Non-pigmented ciliary epithelial cell (primary cell): ENCODE measurements around the genes FBXL19, ZNF668, PRSS36, ARMC5 and RUSF1.

DNA sequence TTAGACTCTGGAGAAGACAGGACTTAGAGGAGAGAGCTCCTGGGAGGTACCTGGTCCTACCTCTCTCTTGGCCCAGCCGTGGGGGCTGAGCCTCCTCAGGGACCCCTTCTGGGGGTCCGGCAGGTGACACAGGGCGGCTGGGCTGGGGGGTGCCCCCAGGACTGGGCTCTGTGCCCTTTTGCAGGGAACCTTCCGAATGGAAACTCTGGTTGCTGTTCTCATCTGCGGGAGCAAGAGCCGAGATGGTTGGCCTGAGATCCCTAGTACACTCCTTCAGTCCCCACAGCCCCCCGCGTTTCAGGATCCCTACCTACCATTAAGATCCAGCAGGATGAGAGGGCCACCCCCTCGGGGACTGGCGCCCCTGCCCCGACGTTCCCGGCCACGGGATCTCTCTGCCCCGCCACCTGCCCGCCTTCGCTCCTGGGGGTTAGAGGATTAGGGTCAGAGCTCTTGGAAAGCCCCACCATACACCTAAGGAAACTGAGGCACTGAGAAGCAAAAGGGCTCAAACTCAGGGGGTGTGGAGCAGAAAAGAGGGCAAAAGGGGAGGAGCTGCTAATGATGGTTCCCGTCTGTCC, 1.3 kb downstream of the BCL7C start:
- RRBS, result no CpG with 5 or more reads among the region's 18 CpGs

DNA sequence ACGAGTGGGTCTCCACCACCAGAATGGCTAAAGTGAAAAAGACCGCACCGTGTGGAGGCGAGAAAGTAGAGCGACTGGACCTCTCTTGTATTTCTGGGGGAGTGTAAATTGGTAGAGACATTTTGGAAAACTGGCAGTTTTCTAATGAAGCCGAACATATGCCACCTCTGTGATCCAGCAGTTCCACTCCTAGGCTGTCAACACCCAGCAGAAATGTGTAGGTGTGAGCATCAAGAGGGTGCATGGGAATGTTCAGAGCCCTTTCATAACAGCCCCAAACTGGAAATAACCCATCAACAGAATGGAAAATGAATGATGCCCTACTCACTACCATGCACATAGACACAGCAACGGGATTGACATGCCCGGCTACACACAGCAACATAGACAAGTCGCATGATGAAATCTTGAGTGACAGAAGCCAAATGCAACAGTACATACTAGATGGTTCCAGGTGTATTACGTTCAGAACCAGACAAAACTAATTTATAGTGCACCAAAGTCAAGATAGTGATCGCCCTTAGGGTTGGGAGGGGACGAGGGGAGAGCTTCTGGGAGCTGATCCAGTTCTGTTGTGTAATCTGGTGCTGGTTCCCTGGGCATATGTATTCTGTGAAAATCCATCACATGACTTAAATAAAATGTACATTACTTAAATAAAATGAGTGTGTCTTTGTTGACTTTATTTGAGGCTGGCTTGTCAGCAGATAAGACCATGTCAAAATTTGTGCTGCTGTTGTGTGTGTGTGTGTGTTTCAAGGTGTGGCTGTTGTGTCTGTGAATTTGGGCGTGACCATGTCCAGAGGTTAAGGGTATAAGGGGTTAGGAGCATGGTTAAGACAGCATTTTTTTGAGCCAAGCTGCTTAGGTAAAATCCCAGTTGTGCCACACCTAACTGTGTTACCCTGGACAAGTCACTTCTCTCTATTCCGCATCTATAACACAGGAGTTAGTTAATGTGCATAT, 965 bp upstream of the BCL7C start:
- RRBS, result no CpG with 5 or more reads among the region's 14 CpGs

GRCh38 chr16:30923483-30923760, at the start of gene FBXL19:
TSS of gene FBXL19 (plus strand) at chr16:30923572.
- RRBS, result no CpG with 5 or more reads among the region's 7 CpGs

- RRBS, result 83% methylated on average over 6 of the region's 18 CpGs
Measured at GRCh38 chr16:30930376-30930587, 6.9 kb downstream of the FBXL19 start.

- RRBS, result 3% methylated on average over 17 of the region's 54 CpGs
Measured at GRCh38 chr16:30947783-30948902, 725 bp upstream of the ORAI3 start.

- RRBS, result under 1% methylated on average over 35 of the region's 61 CpGs
Measured at GRCh38 chr16:31073590-31074551, at the start of gene ZNF668. TSS of gene ZNF668 (minus strand) at chr16:31074240.

DNA sequence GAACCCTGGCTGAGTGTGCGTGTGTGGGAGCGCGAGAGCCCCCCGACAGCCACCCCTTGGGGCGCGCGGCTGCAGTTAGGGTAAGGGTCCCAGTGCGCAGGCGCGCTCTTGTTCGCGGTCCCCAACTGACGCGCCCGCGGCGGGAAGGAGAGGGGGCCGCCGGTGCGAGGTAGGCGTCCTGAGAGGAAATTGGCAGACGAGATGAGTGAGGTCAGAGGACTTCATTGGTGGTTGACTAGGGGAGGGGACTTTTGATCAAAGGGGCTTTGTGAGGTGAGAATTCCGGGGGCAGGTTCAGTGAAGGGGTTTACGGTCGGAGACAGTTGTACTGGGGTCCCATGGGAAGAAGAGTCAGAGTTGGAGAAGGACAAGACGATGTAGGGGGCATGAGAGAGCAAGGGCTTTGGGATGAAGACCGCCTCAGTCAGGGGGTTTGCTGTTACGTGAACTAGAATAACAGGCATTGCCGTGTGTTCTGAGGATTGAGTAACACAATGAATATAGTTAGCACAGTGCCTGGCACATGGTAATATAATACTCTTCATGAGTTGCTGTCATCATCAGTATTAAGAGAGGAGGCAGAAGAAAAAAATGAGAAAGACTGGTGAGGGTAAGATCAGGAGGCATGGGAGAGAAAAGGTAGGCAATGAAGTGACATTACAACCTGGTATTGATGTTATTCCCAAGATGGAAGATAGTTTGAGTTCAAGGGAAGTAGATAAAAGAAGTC, 495 bp downstream of the ZNF646 start:
- RRBS, result no CpG with 5 or more reads among the region's 29 CpGs

DNA sequence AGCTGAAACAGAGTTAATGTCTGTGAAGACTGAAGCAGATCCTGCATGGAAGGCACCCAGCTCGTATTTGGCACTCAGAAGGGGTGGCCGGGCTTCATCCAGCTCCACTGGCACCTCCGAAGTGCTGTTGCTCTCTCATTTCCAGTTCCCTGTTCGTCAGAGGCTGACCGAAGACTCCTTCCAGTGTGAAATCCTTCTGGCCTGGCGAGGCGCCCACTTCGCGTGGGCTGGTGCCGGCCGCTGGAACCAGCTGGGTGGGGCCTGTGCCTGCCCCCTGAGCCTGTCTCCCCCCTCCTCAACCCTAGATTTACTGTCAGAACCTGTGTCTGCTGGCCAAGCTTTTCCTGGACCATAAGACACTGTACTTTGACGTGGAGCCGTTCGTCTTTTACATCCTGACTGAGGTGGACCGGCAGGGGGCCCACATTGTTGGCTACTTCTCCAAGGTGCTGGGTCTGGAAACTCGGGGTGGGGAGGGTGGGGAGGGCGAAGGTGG, 5.8 kb downstream of the PRSS8 start:
- RRBS, result no CpG with 5 or more reads among the region's 17 CpGs

GRCh38 chr16:31142361-31143011, 7.0 kb upstream of the PRSS8 start:
- RRBS, result 2% methylated on average over 7 of the region's 78 CpGs

DNA sequence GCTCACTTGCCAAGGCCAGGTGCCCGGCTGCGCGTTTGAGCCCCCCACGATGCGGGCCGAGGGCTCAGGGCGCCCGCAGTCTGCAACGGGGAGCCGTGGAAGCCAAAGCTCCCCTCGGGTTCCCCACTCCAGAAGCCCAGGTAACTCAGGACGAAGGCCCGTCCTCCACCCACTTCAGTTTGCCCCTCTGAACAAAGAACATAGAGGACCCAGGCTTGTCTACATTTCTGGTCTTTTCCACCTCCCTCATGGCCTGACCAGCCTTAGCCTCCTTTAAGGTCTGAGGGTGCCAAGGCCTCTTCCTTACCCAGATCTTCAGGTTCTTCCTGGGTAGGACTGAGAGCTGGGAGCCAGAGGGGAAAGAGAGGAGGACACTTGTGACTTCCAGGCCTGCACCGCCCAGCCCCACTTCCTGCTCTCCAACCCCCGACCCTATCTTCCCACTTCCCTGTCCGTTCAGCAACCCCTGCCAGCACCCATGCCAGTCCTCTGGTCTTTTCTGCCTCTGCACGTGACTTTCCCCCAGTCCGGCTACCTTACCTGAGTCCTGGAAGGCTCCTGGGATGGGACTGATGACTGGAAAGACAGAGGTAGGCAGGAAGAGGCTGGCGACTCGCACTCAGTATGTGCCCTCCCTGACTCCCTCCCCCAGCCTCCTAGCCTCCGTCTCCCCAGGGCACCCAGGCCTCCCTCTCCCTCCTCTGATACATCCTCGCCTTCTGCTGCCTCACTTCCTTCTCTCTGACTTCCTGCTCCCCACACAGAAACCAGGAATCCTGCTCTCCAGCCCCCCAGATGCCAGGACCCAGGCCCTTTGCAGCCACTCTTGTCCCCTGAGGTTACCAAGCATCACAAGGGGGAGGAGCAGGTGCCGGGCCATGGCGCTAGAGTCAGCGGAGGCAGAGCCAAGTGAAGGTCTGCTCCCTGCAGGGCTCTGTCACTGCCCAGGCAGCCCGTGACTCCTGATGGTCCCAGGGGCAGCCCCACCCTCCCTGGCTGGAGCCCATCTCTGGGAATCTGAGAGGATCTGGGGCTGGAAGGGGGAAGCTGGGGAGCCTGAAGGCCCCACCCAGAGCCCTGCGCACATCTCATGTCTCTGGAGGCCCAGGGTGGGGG, at the start of gene PRSS36:
TSS of gene PRSS36 (minus strand) at position 911 of the 1,116 bp plus-strand sequence.
- RRBS, result no CpG with 5 or more reads among the region's 27 CpGs

DNA sequence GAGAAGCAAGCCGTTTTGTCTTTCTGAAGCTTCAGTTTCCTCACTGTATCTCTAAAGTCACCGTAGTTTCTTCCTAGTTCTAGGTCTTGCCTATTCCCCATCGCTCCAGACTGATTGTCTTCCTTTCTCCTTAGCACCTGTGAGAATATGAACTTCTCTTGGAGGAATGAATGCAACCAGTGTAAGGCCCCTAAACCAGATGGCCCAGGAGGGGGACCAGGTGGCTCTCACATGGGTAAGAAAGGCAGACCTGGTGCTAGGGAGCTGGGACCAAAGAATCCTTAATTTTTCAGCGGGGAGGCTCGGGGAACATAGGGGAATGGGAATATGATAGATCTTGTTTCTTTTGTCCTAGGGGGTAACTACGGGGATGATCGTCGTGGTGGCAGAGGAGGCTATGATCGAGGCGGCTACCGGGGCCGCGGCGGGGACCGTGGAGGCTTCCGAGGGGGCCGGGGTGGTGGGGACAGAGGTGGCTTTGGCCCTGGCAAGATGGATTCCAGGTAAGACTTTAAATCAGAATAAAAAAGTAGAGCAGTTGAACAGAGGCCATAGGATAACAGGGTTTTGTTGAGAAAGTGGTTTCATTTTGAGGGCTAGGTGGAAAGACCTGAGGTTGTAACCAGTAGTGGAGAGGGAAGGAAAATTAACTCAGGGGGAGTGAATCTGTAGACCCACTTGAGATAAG, 10.8 kb downstream of the FUS start:
- RRBS, result 93% methylated on average over 7 of the region's 17 CpGs

- RRBS, result no CpG with 5 or more reads among the region's 11 CpGs
Measured at GRCh38 chr16:31200326-31200798, 2.2 kb downstream of the PYCARD start.

- RRBS, result no CpG with 5 or more reads among the region's 7 CpGs
Measured at GRCh38 chr16:31253510-31254002, 6.2 kb upstream of the ITGAM start.

DNA sequence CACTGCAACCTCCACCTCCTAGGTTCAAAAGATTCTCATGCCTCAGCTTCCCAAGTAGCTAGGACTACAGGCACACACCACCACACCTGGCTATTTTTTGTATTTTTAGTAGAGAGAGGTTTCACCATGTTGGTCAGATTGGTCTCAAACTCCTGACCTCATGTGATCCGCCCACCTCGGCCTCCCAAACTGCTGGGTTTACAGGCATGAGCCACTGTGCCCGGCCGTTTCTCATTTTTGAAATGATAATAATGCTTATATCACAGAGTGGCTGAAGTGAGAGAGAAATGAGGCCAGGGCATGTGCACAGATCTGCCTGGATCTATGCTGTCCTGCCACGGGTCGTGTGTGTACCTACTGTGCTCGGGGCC, 3.0 kb downstream of the COX6A2 start:
- RRBS, result no CpG with 5 or more reads among the region's 7 CpGs

- RRBS, result no CpG with 5 or more reads among the region's 21 CpGs
Measured at GRCh38 chr16:31457747-31458402, 1.4 kb upstream of the ARMC5 start.

DNA sequence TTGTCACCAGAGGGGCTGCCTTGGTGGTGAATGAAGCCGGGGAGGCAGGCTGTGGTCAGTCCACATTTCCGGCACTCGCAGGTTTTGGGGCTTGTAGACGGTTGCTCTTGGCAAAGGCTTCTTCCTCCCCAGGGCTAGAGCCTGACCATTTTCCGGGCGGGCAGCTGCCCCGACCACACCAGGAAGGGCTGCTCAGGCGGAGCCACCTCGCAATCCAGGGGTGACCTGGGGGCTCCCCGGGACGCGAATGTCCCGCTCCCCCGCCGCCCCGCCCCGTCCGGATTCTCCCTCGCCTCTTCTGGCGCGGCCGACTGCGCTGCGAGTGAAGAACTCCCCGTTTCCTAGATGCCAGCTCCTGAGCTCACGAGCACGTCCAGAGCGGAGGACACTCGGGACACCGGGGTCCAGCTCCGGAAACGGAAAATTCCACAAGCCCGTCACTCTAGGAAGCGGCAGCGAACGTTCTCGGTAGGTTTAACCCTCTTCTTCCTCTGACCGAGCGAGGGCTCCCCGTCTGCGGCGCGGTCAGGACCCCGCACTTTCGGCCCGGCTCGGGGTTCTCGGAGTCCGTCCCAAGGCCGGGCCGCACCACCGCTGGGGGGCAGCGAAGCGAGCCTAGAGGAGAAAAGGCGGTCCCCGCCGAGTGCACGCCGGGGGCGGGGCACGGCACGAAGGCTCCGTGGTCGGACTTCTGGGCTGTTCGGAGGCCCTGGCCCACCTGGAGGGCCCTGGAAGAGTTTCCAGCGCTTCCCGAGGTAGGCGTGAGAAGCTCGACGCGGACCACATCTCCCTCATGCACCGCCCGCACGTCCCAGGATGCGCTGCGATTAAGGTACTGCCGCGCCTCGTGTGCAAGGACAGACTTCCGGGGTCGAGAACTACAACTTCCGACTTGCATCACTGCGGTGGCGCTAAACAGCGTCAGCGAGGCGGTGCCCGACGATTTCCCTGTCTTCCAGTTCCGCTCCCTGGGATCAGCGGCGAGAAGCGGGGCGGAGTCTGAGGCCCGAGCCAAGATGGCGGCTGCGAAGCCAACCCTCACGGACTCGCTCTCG, at the start of gene ARMC5:
TSS of gene ARMC5 (plus strand) at position 993 of the 1,055 bp plus-strand sequence.
- RRBS, result 1% methylated on average over 32 of the region's 100 CpGs

GRCh38 chr16:31507665-31508720, at the start of gene RUSF1:
TSS of gene RUSF1 (minus strand) at chr16:31508391.
- RRBS, result 2% methylated on average over 24 of the region's 77 CpGs

GRCh38 chr16:31712134-31712348, 1.0 kb upstream of the KRBOX5 start:
- RRBS, result no CpG with 5 or more reads among the region's 2 CpGs

DNA sequence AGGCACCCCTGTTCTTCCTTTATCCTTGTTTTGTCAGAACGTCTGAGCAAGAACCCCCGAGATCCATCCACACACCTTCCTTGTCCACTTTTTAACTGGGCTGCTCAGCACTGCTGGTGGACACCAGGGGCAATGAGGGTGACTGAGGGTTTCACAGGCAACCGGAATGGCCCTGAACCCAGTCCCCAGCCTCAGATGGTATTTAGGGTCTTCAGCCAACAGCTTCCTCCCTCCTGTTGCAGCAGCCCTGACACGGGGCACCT, 1692.1 kb downstream of the TP53TG3F start:
- RRBS, result no CpG with 5 or more reads among the region's 4 CpGs

DNA sequence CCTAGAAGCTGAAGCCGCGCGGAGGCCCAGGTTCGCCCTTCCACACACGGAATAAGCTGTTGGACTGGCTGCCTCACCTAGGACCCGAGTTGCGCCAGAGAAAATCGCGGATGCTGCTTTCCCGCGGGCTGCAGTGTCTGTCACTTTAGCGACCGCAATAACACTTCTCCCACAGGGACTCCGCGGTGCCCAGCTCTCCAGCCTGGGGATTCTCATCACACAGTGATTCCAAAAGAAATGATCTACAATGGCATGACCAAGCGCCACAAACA, 1737.0 kb downstream of the TP53TG3F start:
- RRBS, result no CpG with 5 or more reads among the region's 16 CpGs